Caco-2 (cell line): ENCODE results near the genes PRPF40A and KCNJ3.

DNA sequence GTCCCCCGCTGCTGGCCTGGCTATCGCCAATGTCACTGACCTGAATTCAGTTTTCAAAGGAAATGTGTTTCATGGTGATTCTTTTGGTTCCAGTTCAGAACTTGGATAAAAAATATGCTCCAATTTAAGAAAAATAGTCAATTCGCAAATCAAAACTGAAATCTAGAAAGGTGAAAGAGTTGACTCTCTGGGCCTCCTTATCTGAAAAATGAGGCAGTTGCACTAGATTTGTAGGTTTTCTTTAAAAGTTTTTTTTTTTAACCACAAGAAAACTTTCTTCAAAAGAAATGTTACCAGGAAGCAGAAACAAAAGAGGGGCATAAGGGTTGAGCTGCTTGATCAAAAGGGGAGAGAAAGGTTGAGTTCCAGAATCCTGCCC lies 116.4 kb upstream of the EPC2 start:
- PRO-cap = no peak
- RRBS = no CpG with 5 or more reads among the region's 3 CpGs

DNA sequence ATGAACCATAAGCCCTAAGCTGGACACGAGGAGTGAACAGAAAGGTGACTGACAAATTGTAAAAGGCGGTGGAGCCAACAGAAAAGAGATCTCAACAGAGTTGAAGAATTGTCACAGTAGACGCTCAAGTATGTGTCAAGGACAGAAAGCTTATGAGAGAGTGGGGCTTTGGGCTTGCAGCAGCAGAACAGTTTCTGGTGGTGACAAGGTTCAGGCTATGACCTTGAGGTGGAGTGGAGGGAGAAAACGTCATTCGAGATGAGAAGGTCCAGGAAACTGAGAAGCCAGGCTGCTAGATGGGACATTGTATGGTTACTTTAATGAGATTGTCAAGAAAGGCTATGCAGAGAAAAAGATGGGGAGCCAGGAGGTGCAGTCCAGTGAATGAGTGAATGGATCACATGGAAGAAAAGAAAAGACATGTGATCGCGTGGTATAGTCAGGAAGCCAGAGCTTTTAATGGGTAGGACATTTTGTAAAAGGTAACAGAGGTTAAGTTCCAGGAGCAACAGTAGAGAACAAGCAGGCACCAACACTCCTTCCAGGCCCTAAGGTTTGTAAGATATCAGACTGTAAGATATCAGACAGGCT lies 91.1 kb upstream of the EPC2 start:
- PRO-cap = no peak
- RRBS = no CpG with 5 or more reads among the region's 7 CpGs

DNA sequence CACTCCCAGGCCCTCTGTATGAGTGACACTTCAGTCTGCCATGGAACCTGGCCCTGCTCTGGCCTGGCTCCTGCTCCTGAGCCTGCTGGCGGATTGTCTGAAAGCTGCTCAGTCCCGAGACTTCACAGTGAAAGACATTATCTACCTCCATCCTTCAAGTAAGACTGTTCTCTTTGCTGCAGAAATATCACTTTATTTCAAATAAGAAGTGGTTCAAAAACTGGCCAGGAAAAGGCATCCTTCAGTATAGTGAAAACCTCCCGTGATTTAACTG lies 107.2 kb downstream of the LYPD6 start:
- PRO-cap = unidirectional peak, minus-strand start at position 70 of the sequence
- RRBS = no CpG with 5 or more reads among the region's 3 CpGs

GRCh38 chr2:150404122-150404666 lies 83.3 kb downstream of the RND3 start:
- PRO-cap = no peak
- RRBS = no CpG with 5 or more reads among the region's 4 CpGs

- PRO-cap = no peak
- RRBS = no CpG with 5 or more reads among the region's 17 CpGs
Measured at GRCh38 chr2:150469520-150470379, 17.7 kb downstream of the RND3 start.

GRCh38 chr2:150485105-150485608 lies 2.3 kb downstream of the RND3 start:
- PRO-cap = bidirectional peak, plus-strand start at chr2:150485509, minus-strand start at chr2:150485238
- RRBS = no CpG with 5 or more reads among the region's 29 CpGs

- PRO-cap = bidirectional peak, plus-strand start at chr2:150601834, minus-strand start at chr2:150601740
- RRBS = no CpG with 5 or more reads among the region's 6 CpGs
Measured at GRCh38 chr2:150601508-150602116, 114.1 kb upstream of the RND3 start.

- PRO-cap = no peak
- RRBS = no CpG with 5 or more reads among the region's 10 CpGs
Measured at GRCh38 chr2:151260519-151261183, 1.0 kb downstream of the RBM43 start.

DNA sequence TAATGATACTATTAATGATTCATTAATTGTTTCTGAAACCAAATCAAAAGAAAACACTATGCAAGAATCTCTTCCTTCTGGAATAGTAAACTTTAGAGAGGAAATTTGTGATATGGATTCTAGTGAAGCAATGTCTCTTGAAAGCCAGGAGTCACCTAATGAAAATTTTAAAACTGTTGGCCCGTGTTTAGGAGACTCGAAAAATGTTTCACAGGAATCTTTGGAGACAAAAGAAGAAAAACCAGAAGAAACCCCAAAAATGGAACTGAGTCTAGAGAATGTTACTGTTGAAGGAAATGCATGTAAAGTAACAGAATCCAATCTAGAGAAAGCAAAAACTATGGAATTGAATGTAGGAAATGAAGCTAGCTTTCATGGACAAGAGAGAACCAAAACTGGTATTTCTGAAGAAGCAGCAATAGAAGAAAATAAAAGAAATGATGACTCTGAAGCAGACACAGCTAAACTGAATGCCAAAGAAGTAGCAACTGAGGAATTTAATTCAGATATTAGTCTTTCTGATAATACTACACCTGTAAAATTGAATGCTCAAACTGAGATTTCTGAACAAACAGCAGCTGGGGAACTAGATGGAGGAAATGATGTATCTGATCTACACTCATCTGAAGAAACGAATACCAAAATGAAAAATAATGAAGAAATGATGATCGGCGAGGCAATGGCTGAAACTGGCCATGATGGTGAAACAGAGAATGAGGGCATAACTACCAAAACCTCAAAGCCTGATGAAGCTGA lies 55.4 kb downstream of the RIF1 start:
- PRO-cap = no peak
- RRBS = no CpG with 5 or more reads among the region's 5 CpGs

DNA sequence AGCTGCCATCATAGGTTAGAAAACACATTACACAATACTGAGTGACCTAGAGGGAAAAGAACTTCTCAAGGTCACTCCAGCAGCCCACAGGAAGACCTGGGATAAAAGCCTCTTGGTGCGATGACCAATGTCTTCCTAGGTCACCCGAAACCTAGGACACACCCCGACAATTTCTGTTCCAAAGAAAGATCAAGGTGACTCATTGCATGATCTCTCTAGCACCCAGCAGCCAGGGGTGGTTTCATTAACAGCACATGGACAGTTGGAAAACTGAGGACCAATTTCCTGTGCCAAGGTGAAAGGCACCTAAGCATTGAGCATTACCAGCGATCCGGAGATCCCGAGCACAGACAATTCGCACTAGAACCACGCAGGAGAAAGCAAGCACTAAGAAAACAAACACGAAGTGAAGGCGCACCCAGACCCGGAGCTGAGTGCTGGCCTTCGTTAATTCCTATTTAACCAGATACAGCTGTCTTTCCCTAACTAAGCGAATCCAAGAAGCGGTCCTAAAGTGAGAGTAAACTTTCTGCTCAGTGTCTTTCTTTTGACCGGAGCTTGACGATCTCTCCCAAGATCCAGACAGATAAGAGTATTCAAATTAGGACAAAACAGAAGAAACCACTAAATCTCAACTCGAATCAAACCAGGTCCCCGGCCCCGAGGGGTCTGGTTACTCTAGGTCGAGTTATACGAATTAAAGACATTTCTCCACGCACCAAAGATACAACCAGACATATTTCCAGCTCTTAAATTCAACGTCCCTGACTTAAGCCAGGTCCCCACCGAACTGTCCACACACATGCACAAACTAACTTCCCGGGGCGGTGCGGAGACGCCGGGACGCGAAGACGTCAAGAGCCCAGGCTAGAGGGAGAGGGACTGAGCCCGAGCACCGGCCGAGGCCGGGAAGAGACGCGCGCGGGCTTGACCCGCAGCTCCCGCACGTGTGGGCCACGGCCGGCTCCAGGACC lies 1.3 kb downstream of the CACNB4 start:
- PRO-cap = no peak
- RRBS = 6% methylated on average over 27 of the region's 45 CpGs

- PRO-cap = no peak
- RRBS = no CpG with 5 or more reads among the region's 22 CpGs
Measured at GRCh38 chr2:152099235-152099920, 534 bp upstream of the CACNB4 start.

- PRO-cap = no peak
- RRBS = no CpG with 5 or more reads among the region's 6 CpGs
Measured at GRCh38 chr2:152443112-152443574, 108.2 kb downstream of the FMNL2 start.

DNA sequence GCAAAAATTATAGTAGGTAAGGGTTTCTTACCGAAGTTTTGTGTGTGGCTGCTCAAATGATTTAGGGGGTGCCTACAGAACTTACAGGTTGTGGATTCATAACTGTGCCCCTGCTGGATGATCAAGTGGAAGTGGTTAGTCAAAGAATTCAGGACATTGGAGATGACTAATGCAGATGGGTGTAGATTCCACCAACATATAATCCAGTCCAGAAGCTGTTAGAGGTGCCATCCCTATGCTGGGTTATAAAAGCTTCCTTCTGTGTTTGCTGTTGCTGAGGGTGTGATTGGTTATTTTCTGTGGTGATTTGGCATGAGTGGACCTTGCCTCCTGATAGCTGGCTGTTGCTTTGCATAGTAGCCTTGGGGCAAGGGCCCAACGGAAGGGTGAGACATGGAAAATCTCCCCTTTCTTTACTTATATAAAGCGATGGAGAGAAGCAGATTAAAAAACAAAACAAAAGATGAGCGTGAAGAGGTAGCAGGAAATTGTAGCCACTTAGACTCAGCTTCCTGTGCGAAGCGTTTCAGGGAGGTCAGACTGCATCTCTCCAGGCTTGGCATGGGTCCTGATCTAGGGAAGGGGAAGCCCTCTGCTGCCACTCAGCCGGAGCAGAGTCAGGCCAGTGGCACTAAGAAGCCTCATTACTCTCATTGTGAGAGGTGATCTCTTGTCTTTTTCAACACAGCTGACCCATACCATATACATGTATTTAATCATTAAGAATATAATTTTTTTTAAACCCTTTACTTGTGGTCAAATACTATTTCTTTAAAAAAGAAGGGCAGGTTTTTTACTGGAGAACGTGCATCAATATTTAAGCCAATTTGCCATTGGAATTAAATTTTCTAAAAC lies 190.4 kb downstream of the FMNL2 start:
- PRO-cap = no peak
- RRBS = no CpG with 5 or more reads among the region's 8 CpGs

GRCh38 chr2:152576540-152577478 lies 140.5 kb downstream of the PRPF40A start:
- PRO-cap = no peak
- RRBS = no CpG with 5 or more reads among the region's 4 CpGs

GRCh38 chr2:152612042-152612418 lies 105.2 kb downstream of the PRPF40A start:
- PRO-cap = no peak
- RRBS = no CpG with 5 or more reads among the region's 1 CpG

DNA sequence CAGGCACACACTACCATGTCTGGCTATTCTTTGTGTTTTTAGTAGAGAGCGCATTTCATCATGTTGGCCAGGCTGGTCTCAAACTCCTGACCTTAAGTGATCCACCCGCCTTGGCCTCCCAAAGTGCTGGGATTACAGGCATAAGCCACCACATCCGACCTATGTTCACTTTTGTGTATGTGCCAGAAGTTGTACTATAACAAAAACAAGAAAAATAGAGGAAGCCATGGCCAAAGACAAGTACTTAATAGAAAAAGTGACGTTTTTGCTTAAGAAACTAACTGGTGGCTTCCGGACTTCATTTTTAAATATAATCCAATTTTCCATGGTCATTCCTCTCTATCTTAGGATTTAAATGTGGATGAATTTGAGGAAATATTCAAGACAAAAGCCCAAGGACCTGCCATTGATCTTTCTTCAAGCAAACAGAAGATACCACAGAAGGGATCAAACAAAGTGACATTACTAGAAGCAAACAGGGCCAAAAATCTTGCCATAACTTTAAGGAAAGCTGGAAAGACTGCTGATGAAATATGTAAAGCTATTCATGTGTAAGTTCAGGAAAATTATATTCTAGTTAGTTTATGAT lies 91.0 kb downstream of the PRPF40A start:
- PRO-cap = no peak
- RRBS = no CpG with 5 or more reads among the region's 5 CpGs

DNA sequence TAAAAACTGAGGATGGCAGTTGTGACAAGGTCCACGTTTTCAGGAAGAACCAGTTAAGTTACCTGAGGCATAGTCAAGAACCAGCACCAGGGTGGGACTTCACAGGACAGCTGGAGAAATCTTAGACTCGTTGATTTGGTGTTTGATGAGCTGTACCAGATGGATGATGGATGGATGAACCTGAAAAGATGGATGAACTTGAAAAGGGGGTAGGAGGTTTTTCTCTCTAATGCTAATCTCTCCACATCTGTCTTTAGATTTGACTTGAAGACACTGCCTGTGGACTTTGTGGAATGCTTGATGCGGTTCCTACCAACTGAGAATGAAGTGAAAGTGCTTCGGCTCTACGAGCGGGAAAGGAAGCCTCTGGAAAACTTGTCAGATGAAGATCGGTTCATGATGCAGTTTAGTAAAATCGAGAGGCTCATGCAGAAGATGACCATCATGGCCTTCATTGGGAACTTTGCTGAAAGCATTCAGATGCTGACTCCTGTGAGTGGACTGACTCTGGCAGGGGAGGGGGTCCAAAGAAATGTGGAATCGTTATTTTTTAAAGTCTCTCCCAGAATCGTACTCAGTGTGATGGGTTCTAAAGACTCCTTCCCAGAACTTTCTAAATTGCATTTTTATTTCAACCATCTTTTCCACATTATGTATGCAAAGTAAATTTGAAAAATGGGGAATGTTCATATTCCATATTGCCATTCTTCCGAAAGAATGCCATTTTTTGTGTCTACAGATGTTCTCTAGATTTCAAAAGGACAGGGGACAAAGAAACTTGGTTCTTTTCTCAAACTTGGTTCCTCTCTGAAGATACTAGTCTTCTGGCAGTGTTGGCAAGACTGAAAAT lies 89.0 kb downstream of the PRPF40A start:
- PRO-cap = no peak
- RRBS = no CpG with 5 or more reads among the region's 11 CpGs

DNA sequence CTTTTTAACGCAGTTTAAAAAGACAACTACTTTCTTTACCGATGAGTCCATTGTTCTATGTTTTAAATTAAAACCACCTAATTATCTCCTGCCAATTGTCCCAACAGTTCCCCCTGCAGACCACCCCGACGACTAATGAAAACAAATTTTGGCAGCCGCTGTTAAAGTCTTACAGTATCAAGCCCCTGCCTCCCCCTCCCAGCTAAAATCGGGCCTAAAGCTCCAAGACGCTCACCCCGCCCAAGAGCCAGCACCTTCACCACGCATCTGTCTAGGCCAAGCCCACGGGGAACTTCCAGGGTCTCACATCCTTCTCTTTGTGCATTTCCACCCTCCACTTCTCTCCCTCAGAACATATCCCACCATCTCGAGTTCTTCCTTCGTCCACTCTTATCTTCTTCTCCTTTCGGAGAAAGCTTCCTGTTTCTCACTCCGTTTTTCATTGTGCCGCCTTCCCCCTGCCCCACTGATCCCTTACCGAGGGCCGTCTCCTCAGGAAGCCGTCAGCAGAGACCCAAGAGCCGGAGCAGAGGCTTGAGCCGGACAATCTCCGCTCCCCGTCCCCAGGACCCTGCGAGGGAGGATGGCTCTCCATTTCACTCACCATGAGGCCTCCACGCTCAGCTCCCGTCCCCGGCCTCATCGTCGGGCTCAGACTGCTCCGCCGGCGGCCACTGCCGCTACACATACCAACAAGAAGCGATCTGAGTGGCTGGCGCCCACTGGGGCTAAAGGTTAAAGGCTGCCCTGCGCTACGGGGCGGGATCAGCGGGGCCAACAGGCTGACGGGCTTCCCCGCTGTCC lies at the start of gene PRPF40A:
PRPF40A (minus strand) TSS at position 710 of the 804 bp plus-strand sequence.
- PRO-cap = bidirectional peak, plus-strand start outside the sequence, minus-strand start at position 658 of the sequence
- RRBS = 3% methylated on average over 7 of the region's 40 CpGs

DNA sequence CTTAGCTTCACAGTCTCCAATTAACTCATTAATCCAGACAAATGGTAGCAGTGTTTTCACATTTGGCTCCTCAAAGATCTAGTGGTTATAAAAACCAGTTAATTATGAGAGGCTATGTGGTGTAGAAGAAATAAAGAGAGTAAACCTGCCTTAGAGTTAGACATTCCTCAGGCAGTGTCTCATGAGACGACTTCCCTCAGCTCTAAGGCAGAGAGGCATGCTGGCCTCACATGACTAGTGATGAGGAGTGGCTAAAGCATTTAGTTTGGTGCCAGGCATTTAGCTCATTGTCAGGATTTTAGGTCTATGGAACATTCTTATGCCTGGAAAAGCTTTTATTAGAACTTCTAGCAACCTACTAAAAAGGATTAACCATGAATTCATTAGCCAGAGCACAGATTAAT lies 90.3 kb downstream of the RPRM start:
- PRO-cap = no peak
- RRBS = no CpG with 5 or more reads among the region's 1 CpG

DNA sequence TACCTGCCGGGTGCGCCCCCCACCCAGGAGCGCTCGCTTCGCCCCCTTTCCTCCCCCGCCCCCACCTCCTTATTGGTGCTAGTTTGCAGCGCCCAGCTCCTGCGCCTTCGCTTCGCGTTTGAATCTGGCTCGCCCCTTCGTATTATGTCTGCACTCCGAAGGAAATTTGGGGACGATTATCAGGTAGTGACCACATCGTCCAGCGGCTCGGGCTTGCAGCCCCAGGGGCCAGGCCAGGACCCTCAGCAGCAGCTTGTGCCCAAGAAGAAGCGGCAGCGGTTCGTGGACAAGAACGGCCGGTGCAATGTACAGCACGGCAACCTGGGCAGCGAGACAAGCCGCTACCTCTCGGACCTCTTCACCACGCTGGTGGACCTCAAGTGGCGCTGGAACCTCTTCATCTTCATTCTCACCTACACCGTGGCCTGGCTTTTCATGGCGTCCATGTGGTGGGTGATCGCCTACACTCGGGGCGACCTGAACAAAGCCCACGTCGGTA lies at the start of gene KCNJ3:
KCNJ3 (plus strand) TSS at position 64 of the 499 bp plus-strand sequence.
- PRO-cap = no peak
- RRBS = no CpG with 5 or more reads among the region's 36 CpGs